Epithelial cell of prostate (primary cell): ENCODE measurements around the genes ADGRE3, ZNF333, OR7A10 and OR7C2.

DNA sequence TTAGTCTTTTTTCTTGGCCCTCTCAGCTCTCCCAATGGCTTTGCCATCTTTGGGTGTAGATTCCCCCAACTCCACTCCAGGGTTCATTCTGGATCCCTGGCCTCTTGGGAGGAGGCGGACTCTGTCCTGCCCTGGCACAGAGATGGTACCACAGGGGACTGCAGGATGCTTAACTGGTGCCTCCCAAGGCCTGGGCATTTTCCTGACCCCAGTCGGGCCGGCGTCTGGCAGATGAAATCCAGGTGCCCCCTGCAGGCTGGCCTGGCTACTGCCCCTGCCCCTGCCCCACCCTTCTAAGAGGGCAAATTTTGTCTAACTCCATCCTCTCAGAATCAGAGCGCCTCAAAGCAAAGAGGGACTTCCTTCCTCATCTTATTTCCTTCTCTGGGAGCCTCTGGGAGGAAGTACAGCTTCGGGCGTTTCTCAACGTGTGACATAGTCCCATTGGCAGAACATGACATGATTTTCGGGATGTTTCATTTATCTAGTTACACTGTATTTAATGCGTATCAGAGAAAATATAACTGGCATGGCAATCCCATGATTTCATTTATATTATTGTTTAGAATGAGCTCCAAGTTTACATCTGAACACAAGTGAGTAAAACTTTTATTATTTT, 2.7 kb downstream of the PRKACA start:
- RRBS = no CpG with 5 or more reads among the region's 10 CpGs

GRCh38 chr19:14116084-14116717, 1.4 kb downstream of the PRKACA start:
- RRBS = no CpG with 5 or more reads among the region's 9 CpGs

DNA sequence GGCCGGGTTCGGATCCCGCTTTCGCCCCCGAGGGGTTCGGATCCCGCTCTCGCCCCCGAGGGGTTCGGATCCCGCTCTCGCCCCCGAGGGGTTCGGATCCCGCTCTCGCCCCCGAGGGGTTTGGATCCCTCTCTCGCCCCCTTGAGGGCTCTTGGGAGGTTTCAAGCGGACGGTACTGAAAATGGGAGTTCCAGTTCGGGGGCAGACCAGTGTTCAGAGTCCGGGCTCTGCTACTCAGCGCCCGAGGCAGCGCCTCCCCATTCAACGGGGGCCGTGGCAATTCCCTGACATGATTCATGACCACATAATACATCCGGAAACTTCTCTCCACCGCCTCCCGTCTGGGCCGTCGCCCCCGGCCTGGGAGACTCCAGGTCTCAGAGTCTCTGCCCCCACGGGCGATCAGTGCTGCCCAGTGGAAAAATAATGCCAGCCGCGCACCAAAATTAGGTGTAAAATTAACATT, 995 bp upstream of the ASF1B start:
- RRBS = 3% methylated on average over 10 of the region's 37 CpGs

GRCh38 chr19:14150209-14151204, 14.1 kb upstream of the ASF1B start:
- RRBS = 71% methylated on average over 11 of the region's 28 CpGs

DNA sequence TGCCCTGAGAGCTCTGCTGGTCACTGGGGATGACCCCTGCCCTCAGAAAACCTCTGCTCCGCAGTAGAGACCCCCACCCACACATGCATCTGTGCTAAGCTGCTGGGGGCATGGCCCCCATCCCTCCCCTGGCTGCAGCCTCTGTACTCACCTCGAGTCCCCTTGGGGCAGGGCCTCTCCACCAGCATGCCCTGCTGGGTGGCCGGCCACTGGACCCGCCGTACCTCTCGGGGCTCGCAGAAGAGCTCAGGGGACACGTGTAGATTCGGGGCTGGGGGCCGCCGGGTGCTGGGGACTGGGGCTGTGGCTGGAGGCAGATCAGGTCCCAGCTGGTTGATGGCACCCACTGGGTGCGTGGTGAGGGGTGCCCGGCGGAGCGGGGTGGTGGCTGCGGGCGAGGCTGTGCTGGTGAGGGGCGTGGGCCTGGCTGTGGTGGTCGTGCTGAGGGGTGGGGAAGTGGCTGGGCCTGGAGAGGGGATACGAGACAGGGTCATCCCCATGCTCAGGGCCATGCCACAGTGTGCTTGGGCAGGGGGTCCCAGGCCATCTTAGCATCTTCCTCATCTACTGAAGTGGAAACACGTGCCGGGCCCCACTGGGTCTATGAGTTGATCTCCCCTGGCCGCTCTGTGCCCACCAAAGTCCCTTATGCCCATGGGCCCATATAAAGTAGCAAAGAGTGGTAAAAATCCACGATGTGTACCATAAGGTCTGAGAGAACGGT, 24.9 kb upstream of the ASF1B start:
- RRBS = 93% methylated on average over 3 of the region's 25 CpGs

DNA sequence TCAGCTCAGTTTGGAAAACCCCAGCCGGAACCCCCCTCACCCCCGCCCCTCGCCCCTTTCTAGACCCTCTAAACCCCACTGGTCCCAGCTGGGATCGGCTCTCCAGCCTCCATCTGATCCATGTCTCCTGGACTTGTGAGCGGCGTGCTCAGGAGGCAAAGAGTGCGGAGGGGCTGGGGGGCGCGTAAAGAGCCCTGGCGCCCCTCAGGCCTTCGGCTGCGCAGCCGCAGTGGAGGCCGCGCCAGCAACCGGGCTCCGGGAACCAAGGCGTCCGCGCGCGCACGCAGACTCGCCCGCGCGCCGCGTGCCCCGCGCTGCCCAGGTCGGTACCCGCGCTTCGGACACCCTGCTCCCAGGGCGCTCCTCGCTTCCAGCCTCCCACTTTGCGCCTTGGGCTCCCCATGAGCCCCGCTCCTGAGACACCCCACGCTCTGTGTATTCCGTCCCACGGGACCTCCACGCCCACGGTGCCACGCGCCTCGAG, 3.4 kb upstream of the ADGRL1 start:
- RRBS = no CpG with 5 or more reads among the region's 47 CpGs

GRCh38 chr19:14355651-14356315, 25.5 kb upstream of the ADGRE5 start:
- RRBS = no CpG with 5 or more reads among the region's 10 CpGs

GRCh38 chr19:14370143-14370852, 10.9 kb upstream of the ADGRE5 start:
- RRBS = no CpG with 5 or more reads among the region's 17 CpGs

DNA sequence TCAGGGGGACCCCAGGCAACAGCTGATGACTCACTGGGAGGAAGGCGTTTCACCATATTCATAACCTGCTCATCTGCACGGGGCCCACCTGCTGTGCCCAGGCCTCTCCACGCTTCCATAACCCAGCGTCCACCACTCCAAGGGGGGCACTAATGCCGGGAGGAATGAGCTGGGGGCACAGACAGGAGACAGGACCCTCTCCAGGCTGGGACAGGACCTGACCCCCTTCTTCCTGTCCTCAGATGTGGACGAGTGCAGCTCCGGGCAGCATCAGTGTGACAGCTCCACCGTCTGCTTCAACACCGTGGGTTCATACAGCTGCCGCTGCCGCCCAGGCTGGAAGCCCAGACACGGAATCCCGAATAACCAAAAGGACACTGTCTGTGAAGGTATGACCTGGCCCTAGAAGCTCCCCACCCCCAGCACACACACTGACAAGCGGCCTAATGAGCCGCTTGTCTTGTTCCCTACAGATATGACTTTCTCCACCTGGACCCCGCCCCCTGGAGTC, 16.2 kb downstream of the ADGRE5 start:
- RRBS = no CpG with 5 or more reads among the region's 16 CpGs

DNA sequence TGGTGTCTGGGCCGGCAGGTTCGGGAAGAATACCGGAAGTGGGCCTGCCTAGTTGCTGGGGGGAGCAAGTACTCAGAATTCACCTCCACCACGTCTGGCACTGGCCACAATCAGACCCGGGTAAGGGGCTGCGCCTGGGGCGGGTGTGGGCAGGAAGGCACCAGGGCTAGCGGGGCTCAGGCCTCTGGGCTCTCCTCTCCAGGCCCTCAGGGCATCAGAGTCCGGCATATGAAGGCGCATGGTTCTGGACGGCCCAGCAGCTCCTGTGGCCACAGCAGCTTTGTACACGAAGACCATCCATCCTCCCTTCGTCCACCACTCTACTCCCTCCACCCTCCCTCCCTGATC, 11.3 kb downstream of the DDX39A start:
- RRBS = 63% methylated on average over 6 of the region's 13 CpGs

DNA sequence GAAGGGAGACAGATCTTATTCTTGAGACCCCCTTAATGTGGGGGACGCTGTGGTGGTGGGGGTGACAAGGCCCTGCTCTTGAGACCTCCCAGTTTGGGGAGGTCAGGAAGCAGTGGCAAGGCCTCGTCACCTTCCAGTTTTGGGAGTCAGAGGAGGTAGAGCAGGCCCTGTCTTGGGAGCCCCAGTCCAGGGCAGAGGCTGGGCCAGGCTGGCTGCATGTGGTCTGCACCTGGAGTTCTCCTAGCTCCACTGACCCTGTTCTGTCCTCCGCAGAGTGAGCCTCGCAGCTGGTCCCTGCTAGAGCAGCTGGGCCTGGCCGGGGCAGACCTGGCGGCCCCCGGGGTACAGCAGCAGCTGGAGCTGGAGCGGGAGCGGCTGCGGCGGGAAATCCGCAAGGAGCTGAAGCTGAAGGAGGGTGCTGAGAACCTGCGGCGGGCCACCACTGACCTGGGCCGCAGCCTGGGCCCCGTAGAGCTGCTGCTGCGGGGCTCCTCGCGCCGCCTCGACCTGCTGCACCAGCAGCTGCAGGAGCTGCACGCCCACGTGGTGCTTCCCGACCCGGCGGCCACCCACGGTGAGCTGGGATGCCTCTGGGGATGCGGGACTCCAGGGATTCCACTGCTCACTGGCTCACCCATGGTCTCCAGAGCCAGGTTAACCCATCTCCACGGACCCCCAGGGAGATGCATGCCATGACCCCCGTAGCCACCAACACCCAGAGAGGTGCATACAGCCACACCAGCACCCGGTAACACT, 7.9 kb downstream of the PKN1 start:
- RRBS = no CpG with 5 or more reads among the region's 31 CpGs

- RRBS = no CpG with 5 or more reads among the region's 9 CpGs
These were observed 3.6 kb upstream of the TECR start for GRCh38 chr19:14525584-14526379.

DNA sequence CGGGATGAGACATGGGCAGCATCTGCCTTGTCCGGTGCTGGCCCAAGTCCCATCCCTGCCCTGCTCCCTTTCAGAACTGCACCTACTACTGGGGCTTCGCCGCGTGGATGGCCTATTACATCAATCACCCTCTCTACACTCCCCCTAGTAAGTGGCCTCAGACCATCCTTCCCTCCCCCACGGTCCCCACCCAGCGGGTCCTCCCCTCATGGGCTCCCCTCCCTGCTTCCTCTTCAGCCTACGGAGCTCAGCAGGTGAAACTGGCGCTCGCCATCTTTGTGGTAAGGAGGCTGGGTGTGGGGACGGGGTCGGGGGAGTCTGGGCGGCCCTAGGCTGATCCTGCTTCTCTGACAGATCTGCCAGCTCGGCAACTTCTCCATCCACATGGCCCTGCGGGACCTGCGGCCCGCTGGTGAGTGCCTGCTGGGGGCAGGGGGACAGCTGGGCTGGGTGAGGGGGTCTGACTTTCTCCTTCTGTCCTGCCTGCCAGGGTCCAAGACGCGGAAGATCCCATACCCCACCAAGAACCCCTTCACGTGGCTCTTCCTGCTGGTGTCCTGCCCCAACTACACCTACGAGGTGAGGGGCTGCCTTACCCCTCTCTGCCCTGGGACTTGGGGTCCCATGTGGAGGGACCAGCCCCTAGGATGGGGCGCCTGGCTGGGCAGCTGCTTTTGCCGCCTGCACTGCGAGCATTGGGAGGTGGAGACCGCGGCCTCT, 7.0 kb downstream of the NDUFB7 start:
- RRBS = no CpG with 5 or more reads among the region's 26 CpGs

DNA sequence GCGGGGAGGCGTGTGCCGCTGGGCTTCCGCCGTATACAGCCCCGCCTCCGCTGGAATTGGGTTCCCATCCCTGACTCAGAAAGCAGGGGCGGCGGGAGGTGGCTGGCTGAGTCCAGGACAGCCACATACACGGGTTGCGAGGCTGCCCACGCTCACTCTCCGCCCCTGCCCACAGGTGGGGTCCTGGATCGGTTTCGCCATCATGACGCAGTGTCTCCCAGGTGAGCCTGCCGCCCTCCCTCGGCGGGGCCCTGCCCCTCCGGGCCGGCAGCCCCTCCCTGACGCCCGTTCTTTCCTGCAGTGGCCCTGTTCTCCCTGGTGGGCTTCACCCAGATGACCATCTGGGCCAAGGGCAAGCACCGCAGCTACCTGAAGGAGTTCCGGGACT, 6.4 kb downstream of the NDUFB7 start:
- RRBS = no CpG with 5 or more reads among the region's 25 CpGs

DNA sequence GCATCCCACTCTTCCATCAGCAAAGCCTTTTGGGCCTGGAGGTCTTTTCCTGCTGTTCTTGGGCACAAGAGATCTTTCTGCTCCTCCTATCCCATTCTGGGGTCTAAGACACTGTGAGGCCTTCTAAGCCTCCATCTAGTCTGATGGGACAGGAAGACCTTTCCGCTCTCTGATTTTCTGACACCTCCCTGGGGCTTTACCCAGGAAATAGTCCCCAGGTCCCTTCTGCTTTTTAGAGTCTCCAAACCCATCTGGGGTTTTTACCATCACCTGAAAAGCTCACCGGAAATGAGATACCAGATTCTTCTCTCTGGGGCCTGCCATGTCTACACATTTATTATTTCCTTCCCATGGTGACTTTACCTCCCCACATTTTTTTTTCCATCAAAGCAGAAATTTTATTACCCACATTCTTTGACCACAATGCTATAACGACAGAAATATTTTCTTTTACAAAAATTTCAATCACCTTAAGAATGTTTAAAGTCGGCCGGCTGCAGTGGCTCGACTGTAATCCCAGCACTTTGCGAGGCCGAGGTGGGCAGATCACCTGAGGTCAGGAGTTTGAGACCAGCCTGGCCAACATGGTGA, 21.2 kb downstream of the CLEC17A start:
- RRBS = no CpG with 5 or more reads among the region's 8 CpGs

- RRBS = no CpG with 5 or more reads among the region's 5 CpGs
These were observed at the start of gene ADGRE3 for GRCh38 chr19:14674784-14675315. TSS of gene ADGRE3 (minus strand) at chr19:14674844.

DNA sequence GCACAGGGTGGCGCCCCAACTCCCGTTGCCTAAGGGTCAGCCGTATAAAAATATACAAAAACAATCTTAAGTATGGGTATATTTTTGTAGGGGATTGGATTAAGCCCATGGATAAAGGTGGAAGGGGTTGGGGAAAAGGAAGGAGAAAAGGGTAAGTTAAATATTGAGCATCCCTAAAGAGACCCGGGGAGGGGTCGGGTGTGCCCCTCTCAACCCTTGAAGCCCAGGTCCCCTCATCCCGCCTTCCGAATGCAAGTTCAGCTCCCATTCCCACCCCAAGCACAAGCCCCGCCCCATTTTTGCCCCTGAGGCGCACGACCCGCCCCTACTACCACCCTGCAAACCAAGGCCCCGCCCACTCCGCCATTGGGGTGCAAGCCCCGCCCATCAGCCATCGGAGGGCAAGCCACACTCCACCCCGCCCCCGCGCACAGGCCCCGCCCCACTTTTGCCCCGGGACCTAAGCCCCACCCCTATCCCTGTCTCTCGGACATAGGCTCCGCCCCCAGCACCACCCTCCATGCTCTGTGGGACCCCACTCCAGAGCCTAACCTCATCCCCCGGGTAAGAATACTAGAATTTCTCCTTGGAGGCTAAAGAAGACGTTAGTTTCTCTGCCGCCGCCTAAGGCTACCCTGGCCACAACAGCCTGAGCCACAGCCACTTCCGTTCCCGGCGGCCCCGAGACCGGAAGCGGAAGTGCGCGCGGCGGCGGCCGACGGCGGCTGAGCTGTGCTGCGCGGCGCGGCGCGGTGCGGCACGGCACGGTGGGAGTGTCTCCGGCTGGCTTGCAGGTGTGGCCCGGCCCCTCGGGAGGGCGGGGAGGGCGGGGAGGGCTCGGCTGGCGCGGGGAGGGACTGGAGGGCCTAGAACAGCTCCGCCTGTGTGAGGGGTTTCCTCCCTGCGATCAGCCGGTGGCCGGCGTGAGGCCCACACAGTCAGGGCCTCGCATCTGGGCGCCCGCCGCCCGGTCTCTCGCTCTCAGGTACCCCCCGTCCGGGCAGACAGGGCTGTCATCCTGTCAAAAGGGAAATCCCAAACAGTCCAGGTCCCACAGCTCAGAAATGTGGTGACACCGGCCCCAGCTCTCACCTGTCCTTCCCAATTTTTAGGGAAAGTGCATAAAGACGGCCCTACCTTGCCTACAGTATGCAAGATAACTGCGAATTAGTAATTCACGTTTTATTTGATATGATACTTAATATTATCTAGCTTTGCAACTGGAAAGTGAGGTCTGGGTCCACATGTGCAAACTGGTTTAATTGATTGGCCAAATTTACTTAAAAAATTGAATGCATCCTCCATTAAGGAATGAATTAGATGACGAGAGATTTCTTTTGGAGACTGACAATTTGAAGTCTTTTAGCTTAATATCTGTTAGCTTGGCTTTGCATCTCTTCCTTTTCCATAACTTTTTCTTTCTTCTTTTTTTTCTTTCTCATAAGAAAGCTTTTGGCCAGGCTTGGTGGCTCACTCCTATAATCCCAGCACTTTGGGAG, at the start of gene ZNF333:
Gene ZNF333, plus strand, starts transcription at position 692 of the 1,499 bp plus-strand sequence.
- RRBS = 2% methylated on average over 33 of the region's 75 CpGs

- RRBS = no CpG with 5 or more reads among the region's 6 CpGs
These were observed 14.6 kb downstream of the ADGRE2 start for GRCh38 chr19:14763523-14764334.

- RRBS = no CpG with 5 or more reads among the region's 6 CpGs
These were observed at the start of gene OR7A10 for GRCh38 chr19:14848780-14849343. TSS of gene OR7A10 (minus strand) at chr19:14848922.

GRCh38 chr19:14941258-14941608, at the start of gene OR7C2:
TSS of gene OR7C2 (plus strand) at chr19:14941489.
- RRBS = no CpG with 5 or more reads among the region's 5 CpGs